M059J (cell line): ENCODE measurements around a stretch of chr15.

DNA sequence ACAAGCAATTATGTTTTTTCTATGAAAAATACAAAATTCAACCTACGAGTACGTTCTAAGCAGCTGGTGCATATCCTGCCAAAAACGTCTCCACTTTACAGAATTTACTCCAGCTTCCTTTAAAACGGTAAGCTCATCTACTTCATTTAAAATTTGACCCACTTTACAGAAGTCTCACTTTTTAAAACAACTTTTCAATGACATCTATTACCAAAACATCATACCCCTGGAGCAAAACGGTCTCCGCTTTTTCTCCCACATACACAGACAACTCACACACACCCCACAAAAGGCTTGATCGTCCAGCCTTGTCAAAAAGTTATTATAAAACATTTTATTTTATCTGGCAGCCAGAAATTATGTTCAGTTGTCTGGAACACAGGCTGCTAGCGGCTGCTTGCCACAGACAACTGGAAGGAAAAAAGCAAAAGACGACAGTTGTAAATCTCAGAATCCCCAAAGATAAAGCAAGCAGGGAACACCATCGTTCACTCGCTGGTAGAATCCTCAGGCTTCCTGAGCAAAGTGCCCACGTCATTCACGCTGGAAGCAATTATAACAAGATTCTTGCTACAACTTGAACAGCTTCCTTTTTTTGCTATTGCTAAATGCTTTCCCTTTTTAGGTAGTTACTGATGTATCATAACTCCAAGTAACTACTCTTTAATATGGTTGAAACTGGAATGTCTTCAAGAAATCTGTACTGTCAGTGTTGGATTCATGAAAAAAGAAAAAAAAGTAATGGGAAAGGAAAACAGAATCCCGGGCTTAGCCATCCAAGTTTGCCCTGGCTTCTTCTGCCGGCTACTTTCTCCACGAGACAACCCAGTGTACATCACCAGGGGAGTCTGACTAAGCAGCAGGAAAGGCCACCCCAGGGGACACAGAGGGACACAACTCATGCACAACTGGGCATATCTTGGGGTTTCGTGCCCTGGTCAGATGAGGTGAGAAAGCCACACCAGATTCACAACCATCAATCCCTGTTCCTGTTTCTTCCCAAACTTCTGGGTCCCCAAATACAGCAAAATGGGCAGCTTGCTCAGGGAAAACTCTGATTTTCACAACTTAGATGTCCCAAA lies 33.5 kb downstream of the ADAMTS17 start:
- RAMPAGE, long total RNA: no peak

DNA sequence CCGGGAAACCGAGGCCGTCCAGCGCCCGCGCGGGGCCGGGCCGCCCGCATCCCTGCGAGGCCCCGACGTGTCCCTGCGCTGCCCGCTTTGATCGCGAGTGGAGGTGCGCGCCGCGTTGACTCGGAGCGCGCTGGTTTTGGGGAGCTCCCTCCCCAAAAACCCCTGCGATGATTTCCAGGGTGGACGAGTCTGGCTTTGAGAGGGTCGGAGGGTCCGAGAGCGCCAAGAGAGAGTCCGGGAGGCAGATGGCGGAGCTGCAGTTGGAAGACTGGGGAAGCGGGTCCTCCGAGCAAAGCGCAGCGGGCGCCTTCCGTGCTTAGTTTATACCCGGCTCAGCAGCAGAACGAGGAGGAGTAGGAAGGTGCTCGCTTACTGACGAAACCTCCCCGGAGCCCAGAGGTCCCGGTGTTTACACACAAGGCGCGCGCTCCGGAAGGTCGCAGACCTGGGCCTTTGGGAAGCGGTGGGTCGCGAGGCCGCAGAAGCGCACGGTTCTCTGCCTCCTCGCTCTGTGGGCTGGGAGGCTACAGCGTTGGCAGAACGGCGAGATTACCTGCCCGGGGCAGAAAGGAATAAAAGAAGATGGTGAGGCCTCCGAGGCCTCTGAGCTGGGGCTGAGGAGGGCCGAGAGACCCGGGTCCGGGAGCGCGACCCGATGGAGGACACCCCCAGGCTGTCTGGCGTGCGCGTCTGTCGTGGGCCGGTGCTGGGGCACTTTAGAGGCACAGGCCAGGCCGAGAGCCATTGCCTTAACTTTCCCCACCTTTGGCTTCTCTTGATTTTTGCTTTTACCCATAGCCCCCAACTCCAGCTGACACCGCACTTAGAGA lies 810 bp downstream of the ALDH1A3 start:
- RAMPAGE, long total RNA: no peak

DNA sequence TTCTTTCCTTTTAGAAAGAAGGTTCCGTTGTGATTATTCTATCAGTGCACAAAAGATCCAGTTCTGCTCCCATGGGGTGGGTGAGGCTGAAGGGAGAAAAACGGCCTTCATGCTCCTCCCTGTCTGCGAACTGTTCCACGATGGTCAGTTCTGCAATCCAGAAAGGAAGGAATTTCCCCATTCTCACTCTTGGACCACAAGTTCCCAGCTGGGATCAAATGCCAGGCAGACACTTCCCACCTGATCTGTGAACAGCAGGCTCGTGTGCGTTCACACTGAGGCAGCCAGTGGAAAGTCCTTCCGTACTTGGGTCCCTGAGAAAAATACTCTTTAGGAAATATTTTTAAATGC lies 7.1 kb downstream of the ALDH1A3 start:
- RAMPAGE, long total RNA: no peak

DNA sequence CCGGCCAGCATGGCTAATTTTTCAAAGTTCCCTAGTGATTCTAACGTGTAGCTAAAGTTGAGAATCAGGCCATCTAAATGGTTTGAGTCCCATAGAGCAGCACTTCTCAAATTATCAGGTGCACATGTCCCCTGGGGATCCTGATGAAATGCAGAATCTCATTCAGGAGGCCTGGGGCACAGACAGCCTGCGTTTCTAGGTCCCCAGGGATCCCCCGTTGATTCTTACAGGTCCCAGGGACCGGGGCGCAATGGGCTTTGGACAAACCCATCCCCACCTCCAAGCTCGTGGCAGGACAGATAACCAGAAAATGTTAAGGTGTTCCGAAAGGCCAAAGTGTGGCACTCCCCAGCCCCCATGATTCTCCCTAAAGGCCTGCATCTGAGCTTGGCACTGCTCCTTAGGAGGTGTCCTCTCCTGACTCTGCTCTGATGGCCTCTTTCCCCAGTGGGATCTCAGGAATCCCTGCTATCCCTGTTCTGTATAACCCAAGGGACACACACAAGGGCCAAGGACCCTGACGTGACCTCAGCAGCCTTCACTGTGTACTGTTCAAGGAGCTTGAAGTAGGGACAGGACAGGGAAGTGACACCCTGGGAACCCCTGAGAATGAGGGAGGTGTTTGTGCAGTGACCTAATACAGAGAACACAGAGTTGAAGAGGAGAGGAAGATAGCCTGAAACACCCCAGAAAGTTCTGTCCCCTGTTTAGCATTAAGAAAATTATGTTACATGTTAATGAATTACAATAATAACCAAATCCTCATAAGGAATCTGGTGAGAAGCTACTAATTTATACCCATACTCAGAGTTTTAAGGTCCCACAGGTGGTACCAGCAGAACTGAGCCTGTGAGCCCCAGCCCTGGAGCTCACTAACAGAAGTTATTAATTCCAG lies 8.1 kb downstream of the LRRK1 start:
- RAMPAGE, long total RNA: no peak

- RAMPAGE, long total RNA: no peak
Observed at GRCh38 chr15:101045251-101045591, 126.1 kb downstream of the LRRK1 start.

DNA sequence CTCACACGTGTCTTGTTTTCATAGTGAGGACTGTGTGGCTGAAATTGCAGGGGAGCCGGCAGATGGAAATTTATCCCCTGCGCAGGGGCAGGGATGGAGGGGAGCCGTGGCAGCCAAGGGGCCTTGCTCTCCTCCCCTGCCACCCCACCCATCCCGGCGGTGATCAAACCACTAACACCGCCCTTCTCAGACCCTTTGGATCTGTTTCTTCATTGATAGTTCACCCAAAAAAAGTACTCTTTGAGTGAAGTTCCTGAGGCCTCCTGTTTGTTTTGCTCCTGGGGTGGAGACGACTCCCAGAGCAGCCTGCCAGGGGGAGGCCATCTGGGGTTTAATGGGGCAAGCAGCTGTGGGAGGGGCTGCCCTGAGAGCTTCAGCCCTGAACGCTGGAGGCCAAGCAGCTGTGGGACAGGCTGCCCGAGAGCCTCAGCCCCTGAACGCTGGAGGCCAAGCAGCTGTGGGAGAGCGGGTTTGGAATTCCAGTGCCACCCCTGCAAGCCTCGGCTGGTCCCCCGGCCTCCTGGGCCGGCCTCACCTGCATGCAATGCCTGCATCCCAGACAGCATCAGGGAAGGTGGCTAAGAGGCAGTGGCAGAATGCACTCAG lies 131.0 kb downstream of the LRRK1 start:
- RAMPAGE, long total RNA: no peak

DNA sequence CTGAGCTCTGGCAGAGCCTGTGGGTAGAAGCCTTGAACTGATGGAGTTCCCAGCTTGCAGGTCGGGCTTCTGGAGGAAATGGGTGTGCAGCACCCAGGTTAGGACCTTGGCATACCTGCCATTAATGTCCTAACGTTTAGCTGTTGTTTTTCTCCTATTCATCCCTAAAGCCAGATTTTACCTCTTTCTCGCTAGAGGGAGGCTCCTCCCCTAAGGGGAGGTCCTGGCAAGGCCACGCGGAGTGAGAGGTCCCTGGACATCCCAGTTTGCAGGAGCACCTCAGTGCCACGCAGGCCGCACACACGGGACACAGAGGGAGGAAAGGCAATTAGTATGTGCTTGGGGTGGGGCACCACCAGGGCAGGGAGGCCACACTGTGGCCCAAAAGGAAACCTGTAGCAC lies 148.6 kb downstream of the LRRK1 start:
- RAMPAGE, long total RNA: no peak

DNA sequence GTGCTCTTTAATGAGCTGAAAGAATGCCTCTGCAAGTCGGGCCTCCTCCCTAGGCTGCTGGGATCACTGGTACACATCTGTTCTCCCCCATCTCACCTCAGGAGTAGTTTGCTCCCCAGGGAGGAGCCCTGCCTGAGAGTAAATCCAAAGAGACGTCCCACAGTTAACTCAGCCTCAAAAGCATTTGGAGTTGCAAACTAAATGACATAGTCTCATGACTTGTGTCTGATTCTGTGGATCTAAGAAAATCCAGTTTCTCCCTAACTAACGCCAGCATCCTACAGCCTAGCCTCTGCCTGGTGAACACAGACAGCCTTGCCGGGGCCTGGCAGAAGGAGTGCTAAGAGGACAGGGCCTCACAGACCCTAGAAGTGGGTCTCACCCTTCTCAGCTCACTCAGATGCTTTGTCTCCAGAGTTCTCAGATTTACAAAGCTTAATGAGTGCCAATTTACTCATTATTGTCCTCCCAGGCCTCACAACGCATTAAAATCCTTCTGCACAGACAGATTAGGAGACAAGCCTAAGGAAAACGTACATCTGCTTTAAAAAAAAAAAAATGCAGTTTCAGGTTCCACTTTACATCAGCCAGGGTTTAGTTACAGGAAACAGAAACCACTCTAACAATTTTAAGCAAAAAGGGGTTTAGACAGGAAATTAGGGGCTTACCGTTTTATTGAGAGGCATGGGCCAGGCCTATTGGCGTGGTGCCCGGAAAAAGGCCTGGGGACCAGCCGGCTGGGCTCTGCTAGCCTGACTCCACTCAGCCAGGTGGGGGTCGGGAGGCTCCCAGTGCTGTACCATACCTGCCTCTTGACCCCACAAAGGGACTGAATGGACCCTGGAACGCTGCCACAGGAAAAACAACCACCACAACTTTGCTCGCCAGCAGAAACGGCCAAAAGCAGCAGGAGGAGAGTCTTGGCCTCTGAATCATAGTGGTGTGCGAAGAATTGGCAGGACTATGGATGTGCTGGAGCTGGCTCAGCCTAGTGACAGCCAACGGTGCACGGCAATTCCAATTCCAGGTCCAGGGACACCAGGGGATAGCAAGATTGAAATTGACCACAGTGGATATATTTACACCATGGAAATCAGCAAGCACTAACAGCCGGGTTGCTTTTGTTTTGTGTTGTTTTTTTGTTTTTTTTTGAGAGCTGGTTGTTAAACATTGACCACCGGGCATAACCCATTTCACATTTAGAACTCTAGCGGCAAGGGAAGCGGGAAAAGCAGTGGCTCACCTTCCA lies 124.4 kb downstream of the CHSY1 start:
- RAMPAGE, long total RNA: no peak

- RAMPAGE, long total RNA: no peak
Observed at GRCh38 chr15:101139926-101140690, 111.7 kb downstream of the CHSY1 start.

DNA sequence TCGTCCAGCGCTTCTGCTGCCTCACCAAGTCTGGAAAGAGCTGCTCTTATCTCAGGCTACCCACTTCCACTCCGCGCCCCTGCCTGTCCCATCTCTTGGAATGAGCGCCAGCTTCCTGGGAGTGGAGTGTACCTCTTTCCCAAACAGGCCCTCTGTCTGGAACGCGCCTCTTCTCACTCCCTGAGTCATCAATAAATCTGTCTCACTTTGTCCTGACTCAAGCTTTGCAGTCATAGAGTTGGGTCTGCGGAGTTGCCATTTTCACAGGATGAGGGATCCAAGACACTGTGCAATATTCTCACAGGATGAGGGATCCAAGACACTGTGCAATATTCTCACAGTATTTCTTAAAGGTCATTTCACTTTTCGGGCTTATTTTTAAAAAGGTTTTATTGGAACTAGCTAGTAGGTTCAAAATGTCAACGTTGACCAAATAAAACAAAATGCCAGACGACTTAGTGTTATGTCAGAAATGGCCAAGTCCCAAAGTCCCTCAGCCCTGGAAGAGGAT lies 81.2 kb downstream of the CHSY1 start:
- RAMPAGE, long total RNA: no peak

DNA sequence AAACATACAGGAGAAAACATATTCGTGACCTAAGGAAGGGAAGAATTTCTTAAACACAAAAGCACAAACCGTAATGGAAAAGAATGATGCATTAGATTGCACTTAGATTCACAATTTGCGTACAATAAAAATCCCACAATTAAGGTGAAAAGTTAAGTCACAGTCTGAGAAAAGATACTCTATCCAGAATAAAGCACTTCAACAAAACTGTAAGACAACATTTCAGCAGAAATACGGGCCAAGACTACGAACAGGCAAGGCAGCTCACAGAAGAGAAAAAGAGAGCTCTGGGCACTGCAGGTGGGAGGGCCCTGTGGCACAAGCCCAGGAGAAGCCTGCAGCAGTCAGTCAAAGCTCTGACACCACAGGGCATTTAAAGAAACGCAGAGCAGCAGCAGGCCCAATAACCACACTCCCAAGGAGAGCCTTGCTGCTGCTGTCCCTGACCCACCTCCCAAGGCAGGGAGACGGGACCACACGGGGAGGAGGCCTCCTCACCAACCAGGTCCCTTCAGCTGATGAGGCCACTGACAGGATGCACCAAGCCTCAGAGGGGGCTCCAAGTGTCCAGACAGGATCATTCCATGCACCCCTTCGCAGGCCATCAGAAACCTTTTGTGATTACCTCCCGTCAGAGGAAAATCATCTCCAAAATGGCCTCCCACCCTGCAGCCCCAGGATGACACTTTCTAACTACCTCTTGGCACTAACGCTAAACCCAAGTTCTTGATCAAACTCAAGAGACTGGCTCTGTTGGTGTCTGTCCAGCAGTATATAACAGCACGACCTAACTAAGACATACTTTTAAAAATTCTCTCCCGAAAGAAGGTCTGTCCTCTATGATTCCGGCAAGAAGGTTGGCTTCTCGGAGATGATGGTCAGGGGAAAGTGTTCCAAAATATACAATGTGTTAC lies 19.1 kb downstream of the CHSY1 start:
- RAMPAGE, long total RNA: no peak

DNA sequence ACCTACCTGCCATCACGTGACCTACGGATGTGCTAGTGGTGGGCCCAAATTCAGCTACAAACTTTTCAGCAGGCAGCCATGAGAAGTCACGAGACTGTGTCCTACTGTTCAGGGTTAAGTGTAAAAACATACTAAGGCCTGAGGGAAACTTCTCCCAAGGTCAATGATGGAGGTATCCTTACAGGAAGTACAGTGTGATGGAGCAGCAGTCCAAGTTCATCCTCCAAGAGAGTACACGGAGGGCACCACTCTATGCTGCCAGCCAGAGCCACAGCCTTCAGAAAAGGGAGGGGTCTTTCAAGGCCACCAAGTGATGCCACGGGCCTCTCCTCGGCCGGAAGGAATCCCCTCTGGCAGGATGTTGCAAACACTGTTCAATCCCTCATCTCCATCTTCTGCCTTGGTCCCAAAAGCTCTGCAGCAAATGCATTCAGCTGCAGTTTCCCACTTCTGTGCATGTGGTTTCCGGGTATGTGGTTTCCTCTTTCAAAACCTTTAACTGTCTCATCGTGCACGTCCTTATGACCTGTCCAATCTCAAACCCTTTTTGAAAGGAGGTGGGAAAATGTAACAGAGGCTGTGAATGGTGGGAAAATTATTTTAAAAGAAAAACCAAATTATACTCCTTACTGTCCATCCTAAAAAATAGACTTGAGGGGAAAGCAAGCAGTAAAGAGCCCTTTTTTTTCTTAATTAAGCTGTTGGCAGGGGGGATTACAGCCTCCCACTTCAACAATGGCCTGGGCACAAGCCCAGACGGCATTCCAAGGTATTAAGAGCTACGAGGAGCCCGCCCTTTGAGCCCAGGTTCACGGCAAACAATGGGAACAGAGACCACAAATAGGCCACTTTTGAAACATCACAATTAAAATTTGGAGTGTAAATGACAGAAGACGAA lies 9.2 kb downstream of the CHSY1 start:
- RAMPAGE, long total RNA: no peak

- RAMPAGE, long total RNA: no peak
Observed at GRCh38 chr15:101246408-101247099, 5.3 kb downstream of the CHSY1 start.

GRCh38 chr15:101255619-101256080 lies 3.8 kb upstream of the CHSY1 start:
- RAMPAGE, long total RNA: no peak

GRCh38 chr15:101292884-101293655 lies 2.0 kb downstream of the SNRPA1 start:
- RAMPAGE, long total RNA: no peak

DNA sequence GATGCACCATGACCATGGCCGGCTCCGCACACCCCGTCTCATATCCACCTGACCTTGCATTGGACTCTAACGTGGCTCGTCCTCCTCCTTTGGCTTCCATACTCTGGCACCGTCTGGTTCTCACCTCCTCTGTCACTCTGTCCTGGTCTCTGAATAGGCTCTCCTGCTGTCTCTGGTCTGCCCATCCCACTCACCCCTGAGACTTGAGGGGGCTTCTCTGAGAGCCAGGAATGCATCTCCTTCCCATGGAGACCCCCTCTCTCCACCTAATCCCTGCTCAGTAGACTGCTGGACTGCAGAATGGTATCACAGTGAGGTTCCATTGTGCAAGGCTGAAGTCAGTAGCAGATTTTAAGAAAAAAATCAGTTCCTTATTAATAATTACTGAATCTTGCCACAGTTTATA lies 35.3 kb upstream of the SNRPA1 start:
- RAMPAGE, long total RNA: no peak

GRCh38 chr15:101334341-101334787 lies 39.3 kb upstream of the SNRPA1 start:
- RAMPAGE, long total RNA: no peak

DNA sequence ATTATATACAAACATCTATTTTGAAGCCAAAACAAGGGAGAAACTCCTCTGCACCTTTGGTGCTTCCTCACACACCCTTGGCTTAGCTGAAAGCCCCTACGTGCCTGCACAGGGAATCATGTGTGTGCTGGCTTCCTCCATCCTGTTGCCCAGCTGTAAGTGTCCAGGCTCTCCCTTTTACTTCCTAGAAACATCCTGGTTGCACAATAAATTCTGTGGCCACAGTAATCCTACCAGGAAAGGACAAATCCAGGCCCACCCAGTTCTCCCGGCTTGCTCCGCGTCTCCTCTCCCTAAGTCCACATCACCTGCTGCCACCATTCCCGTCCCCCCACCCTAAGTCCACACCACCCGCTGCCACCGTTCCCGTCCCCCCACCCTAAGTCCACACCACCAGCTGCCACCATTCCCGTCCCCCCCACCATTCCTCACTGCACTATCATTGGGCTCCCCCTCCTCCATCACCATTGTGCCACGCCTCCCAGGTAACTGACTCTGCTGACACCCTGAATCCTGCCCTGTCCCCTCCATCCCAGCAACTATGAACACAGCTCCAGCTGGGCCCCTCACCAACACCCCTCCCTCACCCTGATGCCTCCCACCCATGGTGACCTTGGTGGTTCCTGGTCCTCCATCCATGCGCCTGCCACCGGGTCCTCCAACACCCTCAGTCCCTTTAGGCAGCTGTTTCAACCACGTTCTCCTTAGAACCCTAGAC lies 30.2 kb downstream of the PCSK6 start:
- RAMPAGE, long total RNA: no peak

- RAMPAGE, long total RNA: no peak
Observed at GRCh38 chr15:101615145-101615731, 36.9 kb downstream of the TM2D3 start.

- RAMPAGE, long total RNA: no peak
Observed at GRCh38 chr15:101641891-101642347, 10.3 kb downstream of the TM2D3 start.